Skeletal muscle tissue (tissue), 7 donors: ENCODE results near the gene SLC48A1.

DNA sequence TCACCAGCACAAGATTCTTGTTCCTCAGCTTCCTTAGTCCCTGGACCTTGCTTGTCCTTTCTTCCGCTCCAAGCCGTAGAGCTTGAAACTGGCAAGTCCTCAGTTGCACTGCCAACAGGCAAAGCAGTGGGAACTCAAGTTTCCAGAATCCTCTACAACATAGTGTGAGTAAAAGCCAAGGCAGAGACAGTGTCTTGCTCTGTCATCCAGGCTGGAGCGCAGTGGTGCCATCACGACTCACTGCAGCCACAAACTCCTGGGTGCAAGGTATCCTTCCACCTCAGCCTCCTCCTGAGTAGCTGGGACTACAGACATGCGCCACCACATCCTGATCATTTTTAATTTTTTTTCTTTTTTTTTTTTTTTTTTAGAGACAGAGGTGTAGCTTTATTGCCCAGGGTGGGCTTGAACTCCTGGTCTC lies 138.6 kb upstream of the AMIGO2 start:
- PRO-cap, 3 experiments = no peak in any of the 3 experiments
- RAMPAGE, long total RNA = no peak
- RRBS, 2 experiments = no CpG with 5 or more reads among the region's 5 CpGs

DNA sequence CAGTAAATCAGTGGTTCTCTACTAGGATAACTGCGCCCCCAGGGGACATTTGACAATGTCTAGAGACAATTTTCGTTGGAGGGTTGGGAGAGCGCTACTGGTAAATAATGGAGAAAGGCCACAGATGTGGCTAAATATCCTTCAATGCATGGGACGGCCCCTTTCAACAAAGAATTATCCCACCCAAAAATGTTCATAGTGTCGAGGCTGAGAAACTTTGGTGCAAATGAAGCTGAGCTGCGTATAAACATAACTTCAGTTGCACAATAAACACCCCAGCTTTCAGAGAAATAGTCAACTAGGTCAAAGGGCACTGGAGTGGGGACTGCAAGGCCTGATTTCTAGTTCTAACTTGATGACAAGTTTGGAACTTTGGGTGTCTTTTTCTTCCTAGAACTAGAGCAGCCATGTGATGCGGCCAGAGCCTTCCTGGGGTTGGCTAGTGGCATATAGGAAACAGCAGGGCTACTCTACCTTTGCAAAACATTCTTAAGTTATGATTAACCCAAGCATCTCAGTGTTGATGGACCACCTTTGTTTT lies 298.4 kb upstream of the AMIGO2 start:
- PRO-cap, 3 experiments = no peak in any of the 3 experiments
- RAMPAGE, long total RNA = no peak
- RRBS, 2 experiments = no CpG with 5 or more reads among the region's 7 CpGs

DNA sequence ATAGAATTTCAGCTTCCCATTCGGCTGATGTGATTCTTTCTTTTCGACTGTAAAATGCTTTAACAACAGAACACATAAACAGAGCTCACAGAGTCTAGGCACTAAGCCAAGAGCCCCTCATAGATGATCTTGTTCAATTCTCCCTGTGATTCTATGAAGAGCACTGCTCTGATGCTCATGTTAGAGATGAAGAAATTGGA lies 232.7 kb downstream of the RPAP3 start:
- PRO-cap, 3 experiments = no peak in any of the 3 experiments
- RAMPAGE, long total RNA = no peak
- RRBS, 2 experiments = no CpG with 5 or more reads among the region's 2 CpGs

GRCh38 chr12:47715311-47716092 lies 9.7 kb upstream of the RPAP3 start:
- PRO-cap, 3 experiments = no peak in any of the 3 experiments
- RAMPAGE, long total RNA = no peak
- RRBS, 2 experiments = no CpG with 5 or more reads among the region's 18 CpGs

GRCh38 chr12:47772755-47774001 lies at the start of gene SLC48A1:
TSS of gene SLC48A1 (plus strand) at chr12:47773238.
- PRO-cap, 3 experiments = peak in 3 of 3 experiments; most common plus-strand start chr12:47773259 (in 3); most common minus-strand start chr12:47773116 (in 3)
- RAMPAGE, long total RNA = no peak
- RRBS, 2 experiments = 2 to 3% methylated on average over 47 of the region's 125 CpGs

GRCh38 chr12:47782610-47783607 lies 9.9 kb downstream of the SLC48A1 start:
- PRO-cap, 3 experiments = no peak in any of the 3 experiments
- RAMPAGE, long total RNA = no peak
- RRBS, 2 experiments = no CpG with 5 or more reads among the region's 21 CpGs

GRCh38 chr12:47788428-47788735 lies 15.3 kb downstream of the SLC48A1 start:
- PRO-cap, 3 experiments = no peak in any of the 3 experiments
- RAMPAGE, long total RNA = no peak
- RRBS, 2 experiments = no CpG with 5 or more reads among the region's 6 CpGs

- PRO-cap, 3 experiments = peak in 1 of 3 experiments; most common plus-strand start chr12:47799823 (in 1); most common minus-strand start chr12:47799732 (in 1)
- RAMPAGE, long total RNA = no peak
- RRBS, 2 experiments = no CpG with 5 or more reads among the region's 8 CpGs
Measured at GRCh38 chr12:47799368-47800014, 20.2 kb downstream of the HDAC7 start.

DNA sequence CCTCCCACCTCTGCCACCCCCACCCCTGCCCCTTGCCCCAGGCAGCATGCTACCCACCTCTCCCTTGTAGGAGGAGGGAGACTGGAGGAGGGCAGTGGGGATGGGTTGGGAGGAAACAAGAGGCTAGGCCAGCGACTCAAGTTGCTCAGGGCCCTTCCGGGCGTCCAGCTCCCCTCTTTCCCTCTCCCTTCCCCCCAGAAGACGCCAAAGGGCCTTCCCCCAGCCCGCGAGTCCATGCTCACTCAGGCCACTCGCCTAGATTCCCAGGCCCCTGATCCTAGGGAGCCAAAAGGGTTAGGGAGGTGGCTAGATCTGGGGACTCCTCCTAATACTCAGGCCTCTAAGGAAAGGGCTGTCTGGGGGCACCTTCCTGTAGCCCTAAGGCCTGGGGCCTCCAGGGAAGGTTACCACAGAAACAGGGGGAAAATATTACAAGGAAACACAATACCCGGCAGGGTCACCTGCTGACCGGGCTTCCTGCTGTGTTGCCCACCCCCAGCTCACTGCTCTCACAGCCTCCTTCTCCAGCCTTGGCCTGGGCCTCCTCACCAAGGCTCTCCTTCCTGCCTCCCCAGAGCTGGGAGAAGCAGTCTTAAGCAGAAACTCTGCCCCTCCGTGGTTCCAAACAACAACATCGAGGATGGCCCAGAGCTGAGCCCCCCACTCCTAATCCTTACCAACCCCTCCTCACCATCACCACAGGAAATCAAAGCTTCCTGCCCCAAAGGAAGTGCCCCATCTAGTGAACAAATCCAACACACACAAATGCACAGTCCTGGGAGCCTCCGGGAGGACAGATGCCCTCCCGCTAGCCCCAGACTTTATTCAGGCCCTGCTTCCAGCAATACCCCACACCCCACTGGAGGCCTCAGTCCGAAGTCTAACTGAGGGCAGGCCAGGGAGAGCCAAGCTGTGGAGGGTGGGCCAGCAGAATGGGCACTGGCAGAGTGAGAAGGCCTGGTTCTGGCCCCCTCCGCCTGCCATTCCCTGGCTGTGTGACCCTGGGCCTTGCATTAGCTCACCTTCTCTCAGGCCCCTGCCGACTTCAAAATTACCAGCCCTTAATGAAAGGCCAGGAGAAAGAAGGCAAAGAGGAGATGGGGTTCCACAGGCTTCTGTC lies 2.7 kb downstream of the HDAC7 start:
- PRO-cap, 3 experiments = peak in 2 of 3 experiments; most common plus-strand start position 768 of the sequence (in 1)
- RAMPAGE, long total RNA = no peak
- RRBS, 2 experiments = no CpG with 5 or more reads among the region's 16 CpGs

DNA sequence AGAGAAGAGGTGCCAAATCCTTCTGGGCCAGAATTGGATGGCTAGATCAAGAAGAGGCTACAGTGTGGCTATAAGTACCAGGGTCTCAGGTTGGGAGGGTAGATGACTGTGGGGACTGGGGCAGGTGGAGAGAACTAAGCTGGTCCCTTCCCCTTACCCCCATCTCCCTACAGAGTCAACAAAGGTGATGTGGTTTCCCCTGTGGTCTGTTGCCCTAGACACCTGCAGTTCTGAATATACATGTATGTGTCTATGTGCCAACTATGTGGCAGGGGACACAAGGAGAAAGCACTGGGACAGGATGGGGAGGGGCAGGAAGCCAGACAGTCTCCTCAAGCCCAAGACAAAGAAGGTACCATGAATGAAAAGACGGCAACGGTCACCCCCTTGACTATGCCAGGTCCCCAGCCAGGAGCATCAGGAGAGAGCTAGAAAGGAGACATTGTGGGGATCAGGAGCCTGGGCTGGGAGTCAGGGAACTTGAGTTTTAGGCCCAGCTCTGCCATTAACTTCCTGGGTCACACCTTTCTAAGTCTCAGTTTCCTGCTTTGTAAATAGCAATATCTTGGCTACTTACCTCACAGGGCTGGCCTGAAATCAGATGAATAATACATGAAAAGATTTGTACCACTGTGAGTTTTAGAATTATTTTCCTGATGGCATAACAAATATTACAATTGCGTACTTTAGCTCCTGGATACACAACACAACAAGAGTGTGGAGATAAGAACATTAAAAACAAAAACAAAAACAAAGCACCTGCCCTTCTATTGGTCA lies 4.6 kb upstream of the HDAC7 start:
- PRO-cap, 3 experiments = no peak in any of the 3 experiments
- RAMPAGE, long total RNA = no peak
- RRBS, 2 experiments = no CpG with 5 or more reads among the region's 3 CpGs

- PRO-cap, 3 experiments = no peak in any of the 3 experiments
- RAMPAGE, long total RNA = no peak
- RRBS, 2 experiments = no CpG with 5 or more reads among the region's 5 CpGs
Measured at GRCh38 chr12:47830729-47831003, 11.0 kb upstream of the HDAC7 start.

DNA sequence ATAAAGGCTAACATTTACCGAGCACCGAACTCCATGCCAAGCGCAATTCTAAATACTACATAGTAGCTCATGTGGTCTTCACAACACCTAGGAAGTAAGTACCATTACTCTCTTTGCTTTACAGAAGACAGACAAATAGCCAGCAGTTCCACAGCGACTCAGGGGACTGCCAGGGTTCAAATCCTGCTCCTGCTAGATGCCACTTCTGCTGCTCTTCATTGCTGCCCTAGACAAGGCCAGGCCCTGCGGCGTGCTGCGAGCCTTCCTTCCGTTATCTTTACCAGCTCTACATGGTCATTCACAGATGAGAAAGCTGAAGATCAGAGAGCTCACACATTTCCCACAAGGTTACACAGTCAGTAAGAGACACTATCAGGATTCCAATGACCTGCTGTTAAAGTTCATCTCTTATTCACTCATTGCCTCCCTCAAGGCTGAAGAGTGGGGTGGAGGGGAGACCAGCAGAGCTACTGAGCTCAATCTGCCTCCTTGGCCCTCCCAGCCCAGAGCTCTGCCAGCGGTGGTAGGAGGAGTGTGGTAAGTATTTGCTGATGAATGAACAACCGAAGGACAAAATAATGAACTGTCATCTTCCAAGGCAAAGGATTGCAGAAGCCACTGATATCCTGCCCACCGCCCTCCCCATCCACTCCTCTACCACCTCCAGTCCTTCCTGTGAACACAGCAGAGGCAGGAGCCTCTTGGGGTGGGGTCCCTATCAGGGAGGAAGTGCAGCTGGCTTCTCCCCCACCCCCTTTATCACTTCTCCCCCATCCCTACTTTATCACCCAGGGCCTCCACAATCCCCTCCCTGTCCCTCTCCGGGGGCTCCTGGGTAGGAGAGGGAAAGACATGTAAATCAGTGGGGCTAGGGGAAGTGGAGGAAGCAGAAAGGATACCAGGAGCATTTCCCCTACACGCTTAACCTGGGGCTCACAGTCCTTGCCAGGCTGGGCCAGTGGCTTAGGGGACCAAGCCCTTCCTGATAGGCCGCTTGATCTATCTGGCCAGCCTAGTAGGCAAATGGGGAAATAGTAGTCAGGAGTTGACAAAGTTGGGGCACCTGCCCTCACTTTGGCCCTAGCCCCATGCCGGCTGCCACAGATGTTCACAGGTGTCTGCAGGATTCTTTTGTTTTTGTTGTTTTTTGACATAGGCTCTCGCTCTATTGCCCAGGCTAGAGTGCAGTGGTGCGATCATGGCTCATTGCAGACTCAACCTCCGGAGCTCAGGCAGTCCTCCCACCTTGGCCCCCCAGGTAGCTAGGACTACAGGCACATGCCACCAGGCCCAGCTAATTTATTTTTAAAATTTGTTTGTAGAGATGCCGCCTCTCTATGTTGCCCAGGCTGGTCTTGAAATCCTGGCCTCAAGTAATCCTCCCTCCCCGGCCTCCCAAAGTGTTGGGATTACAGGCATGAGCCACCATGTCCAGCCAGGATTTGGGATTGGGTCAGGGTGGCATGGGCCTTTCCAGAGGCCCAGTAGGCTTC lies 15.0 kb upstream of the HDAC7 start:
- PRO-cap, 3 experiments = no peak in any of the 3 experiments
- RAMPAGE, long total RNA = no peak
- RRBS, 2 experiments = 100% methylated on average over 1 of the region's 20 CpGs; no CpG with 5 or more reads in 1 of the 2 experiments

DNA sequence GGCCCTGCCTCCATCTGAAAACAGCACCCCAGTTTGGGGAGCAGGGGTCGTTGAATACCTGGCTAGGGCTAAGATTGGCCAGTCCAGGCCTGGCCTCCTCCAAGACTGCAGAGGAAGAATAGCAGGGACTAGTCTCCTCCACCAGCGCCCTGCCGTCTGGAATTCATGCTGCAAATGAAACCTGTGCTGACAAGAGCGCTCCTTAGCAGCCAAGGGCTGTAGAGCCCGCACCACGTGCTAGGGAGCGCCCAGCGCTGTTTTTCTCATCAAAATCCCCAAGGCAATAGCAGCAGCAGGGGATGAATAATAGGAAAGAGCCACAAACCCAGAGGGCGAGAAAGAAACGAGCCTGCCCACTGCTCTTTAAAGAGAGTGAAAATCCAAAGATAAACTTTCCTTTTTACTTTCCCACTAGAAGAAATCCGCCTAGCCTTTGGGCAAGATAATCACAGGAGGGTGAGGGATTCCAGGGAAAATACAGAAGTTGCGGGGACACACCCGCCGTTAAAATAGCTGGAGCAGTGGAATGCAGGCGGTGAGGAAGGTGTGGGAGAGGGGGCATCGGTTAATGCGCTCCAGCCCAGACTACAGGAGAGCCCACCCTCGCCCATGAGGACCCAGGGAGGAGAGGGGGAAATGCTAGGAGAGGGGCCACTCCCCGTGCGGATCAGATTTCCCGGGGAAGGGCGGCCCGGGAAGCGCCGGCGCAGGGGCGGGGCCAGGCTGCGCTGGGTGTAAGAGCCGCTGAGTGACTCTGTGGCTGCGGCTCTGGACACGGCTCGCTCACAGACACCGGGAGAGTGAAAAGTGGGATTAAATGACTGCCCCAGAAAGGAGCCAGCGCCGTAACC lies 3.1 kb downstream of the COL2A1 start:
- PRO-cap, 3 experiments = no peak in any of the 3 experiments
- RAMPAGE, long total RNA = no peak
- RRBS, 2 experiments = under 1 to 1% methylated on average over 8 of the region's 35 CpGs

DNA sequence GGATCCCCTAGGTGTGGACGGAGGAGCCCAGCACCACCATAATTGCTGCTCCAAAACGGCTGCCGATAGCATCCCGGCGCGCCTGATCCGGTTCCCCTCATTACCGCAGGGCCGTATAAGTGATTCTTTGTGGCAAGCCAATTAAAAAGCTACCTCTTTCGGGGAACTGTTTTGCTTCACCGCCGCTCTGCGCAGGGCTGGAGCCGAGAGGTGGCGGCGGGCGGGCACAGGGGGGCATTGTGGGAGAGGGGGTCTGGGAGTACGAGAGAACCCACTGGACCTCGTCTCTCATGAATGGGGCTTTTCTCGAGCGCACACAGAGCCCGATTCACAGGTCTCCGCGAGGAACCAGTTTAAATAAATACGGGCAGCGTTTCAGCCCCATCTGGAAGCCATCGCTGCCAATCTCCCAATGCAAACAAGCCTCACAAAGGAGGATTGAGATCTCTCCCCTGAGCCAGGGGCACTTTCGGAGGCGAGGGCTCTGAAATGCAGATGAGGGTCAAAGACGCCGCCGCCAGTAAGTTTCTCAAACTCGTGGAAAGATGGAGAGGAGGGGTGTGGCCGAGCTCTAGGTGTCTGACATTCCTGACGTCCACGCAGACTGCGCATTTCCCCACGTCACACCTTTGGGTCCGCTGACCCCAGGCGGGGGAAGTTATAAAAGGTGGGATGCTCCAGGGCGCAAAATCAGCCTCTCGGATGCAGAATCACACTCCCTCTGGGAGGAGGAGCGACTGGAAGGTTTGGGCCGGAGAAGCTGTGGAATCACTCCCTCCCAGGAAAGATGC lies 2.3 kb downstream of the COL2A1 start:
- PRO-cap, 3 experiments = no peak in any of the 3 experiments
- RAMPAGE, long total RNA = no peak
- RRBS, 2 experiments = 2 to 3% methylated on average over 5 of the region's 44 CpGs

DNA sequence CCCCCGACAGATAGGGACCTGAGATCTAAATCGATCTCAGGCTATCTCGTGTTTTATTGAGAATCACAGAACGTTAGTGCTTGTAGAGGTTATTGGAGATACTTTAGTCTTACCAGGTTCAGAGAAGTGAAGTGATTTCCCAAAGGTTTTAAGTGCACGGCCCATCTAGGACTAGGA lies 473 bp upstream of the SENP1 start:
- PRO-cap, 3 experiments = no peak in any of the 3 experiments
- RAMPAGE, long total RNA = no peak
- RRBS, 2 experiments = no CpG with 5 or more reads among the region's 5 CpGs

DNA sequence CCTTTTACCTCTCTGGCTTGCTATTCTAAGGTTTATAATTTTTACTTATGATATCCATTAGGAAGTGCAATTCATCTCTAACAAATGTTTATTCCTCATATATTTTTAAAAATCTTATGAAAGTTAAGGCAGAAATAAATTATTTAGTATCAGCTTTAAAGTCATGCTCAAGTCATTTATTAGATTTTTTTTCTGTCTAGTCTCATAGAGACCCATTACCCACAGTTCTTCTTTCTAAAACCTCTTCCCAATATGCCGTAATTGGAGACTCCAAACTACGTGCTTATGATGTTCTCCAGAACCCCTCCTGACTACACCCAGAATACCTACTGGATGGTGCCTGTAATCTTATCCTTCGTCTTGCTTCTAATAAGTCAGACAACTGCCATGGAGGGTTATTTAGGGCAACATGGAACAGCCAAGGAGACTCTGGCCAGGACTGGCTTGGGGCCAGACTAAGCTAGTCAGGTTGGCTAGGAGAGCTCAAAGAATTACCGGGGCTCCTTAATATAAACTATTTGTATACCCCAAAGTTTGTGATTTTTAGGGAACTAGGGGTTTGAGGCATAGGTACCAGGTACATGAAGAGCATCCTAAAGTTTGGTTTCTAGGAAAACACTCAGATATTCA lies 6.7 kb downstream of the PFKM start:
- PRO-cap, 3 experiments = peak in 2 of 3 experiments; most common plus-strand start position 453 of the sequence (in 1); most common minus-strand start position 254 of the sequence (in 1)
- RAMPAGE, long total RNA = no peak
- RRBS, 2 experiments = no CpG with 5 or more reads among the region's 4 CpGs

DNA sequence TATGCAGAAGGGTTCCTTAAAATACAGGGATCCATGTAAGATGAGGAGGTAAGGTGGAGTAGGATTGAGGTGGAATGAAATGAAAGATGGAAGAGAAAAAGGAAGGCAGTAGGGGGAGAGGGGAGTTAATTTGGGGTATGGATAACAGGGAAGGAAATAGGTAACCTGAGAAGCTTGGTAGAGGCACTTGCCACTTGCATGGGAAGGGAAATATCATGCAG lies 2.2 kb downstream of the OR10AD1 start:
- PRO-cap, 3 experiments = no peak in any of the 3 experiments
- RAMPAGE, long total RNA = no peak

DNA sequence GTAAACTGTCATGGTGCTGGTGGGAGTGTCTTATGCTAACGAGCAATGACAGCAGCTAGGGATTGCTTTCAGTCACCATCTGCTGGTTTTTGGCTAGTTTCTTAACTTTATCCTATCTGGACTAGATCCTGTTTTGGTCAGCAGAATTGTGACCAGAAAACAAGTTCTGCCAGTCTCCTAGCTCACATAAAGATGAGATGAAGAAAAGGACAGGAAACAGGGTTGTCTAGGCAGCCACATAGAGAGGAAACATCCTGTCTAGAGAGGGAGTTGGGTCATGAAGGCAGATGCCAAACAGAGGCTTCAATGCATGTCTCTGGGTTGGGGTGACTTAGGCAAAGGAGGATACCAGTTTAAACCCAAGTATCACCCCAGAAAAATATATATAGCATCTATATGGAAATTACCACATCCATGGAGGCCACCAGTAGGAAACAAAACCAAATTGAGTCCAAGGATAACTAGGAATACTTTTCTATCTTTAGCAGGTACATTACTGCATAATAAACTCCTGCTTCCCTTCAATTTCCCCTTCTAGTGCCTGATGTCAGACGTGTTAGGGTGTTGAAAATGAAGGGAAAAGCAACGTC lies 42.4 kb upstream of the H1-7 start:
- PRO-cap, 3 experiments = no peak in any of the 3 experiments
- RAMPAGE, long total RNA = no peak
- RRBS, 2 experiments = no CpG with 5 or more reads among the region's 3 CpGs

DNA sequence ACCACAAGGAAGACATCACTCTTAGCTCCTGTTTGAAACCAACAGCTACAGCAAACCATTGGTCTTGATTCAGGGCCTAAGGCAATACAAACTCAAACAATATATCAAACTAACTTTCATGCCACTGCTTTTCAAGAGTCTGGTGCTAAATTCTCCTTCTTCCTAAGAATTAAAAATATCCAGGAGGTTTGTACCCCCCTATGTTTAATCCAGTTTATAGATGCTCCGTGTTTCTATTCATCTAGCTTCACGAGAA lies 25.4 kb downstream of the KANSL2 start:
- PRO-cap, 3 experiments = no peak in any of the 3 experiments
- RAMPAGE, long total RNA = no peak
- RRBS, 2 experiments = no CpG with 5 or more reads among the region's 2 CpGs

- PRO-cap, 3 experiments = no peak in any of the 3 experiments
- RAMPAGE, long total RNA = no peak
- RRBS, 2 experiments = no CpG with 5 or more reads among the region's 8 CpGs
Measured at GRCh38 chr12:48717518-48717859, 982 bp upstream of the CCNT1 start.